Calu3 (cell line): ENCODE data around the genes R3HDM4 and ARHGAP45.

DNA sequence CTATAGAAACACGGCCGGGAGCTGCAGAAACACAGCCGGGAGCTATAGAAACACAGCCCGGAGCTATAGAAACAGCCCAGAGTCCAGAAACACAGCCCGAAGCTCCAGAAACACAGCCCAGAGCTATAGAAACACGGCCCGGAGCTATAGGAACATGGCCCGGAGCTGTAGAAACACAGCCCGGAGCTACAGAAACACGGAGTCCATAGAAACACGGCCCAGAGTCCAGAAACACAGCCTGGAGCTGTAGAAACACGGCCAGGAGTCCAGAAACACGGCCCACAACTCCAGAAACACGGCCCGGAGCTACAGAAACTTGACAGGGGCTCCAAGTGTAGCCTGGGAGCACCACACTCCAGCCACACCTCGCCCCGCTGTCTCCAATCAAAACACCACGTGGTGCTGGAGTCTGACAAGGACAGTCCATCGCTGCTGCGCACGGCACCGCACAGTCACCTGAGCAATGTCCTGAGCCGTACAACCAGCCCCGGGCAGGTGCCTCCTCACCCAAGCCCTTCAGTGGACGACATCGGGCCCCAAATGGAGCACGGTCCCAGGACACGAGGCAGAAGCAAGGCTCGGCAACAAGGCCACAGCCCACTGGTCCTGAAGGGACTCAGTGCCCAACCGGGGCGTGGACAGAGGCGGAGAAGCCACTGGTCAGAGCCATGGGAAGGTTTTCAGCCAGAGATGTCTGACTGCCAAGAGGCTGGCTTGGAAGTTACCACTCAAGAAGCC is 19.5 kb upstream of the PLPP2 start:
- PRO-cap = no peak

GRCh38 chr19:540948-541774 is 2.7 kb upstream of the GZMM start:
- PRO-cap = no peak

- PRO-cap = no peak
Measured at GRCh38 chr19:549337-549686, 5.5 kb downstream of the GZMM start.

GRCh38 chr19:570641-571652 is 1.4 kb upstream of the BSG start:
- PRO-cap = bidirectional peak, plus-strand start at chr19:571314, minus-strand start at chr19:571245

DNA sequence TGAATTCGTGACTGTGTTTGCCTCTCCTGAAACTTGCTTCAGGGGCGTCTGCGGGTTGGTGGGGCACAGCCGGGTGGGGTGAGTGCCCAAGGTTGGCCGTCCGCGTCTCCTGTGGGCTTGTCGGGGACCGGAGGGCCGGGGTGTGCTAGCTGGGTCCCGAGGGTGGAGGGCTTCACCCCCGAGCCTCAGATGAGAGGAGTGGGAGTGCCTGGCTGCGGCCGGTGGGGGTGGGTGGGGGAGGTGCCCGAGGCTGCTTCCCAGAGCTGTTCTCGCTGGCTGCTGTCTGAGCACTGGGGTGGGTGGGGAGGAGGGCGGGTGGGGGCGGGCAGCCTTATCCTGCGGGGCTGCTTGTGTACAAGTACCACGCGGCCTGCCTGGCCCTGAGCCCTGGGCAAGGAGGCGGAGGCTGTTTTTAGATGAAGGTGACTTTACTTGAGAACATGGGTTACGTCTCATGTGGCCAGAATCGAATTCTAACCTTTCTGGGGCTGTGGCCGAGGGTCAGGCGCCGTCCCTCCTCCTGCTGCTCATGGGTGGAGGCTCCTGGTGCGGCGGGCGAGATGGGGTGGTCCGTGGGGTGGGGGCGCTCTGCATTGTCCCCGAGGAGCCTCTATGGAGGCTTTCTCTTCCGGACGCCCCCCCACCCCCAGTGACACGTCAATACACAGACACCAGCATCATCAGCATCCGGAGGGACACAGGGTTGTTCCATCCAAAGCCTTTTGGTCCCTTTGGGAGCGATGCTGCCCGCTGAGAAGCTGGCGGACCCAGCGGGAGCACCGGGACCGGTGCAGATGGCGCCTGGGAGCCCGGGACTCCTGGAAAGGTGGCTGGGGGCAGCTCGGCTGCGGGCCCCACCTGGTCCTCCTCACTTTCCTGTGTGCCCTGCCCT is 3.2 kb downstream of the BSG start:
- PRO-cap = no peak

- PRO-cap = no peak
Measured at GRCh38 chr19:726782-727425, 18.2 kb downstream of the PALM start.

GRCh38 chr19:755005-755599 is 4.2 kb downstream of the MISP start:
- PRO-cap = no peak

- PRO-cap = bidirectional peak, plus-strand start at chr19:798014, minus-strand start at chr19:797768
Measured at GRCh38 chr19:797633-798079, 404 bp downstream of the PTBP1 start.

- PRO-cap = no peak
Measured at GRCh38 chr19:802594-803470, 5.6 kb downstream of the PTBP1 start.

- PRO-cap = no peak
Measured at GRCh38 chr19:805301-806316, 8.4 kb downstream of the PTBP1 start.

- PRO-cap = no peak
Measured at GRCh38 chr19:811816-812499, 9.8 kb downstream of the PLPPR3 start.

GRCh38 chr19:813420-814070 is 8.2 kb downstream of the PLPPR3 start:
- PRO-cap = no peak

DNA sequence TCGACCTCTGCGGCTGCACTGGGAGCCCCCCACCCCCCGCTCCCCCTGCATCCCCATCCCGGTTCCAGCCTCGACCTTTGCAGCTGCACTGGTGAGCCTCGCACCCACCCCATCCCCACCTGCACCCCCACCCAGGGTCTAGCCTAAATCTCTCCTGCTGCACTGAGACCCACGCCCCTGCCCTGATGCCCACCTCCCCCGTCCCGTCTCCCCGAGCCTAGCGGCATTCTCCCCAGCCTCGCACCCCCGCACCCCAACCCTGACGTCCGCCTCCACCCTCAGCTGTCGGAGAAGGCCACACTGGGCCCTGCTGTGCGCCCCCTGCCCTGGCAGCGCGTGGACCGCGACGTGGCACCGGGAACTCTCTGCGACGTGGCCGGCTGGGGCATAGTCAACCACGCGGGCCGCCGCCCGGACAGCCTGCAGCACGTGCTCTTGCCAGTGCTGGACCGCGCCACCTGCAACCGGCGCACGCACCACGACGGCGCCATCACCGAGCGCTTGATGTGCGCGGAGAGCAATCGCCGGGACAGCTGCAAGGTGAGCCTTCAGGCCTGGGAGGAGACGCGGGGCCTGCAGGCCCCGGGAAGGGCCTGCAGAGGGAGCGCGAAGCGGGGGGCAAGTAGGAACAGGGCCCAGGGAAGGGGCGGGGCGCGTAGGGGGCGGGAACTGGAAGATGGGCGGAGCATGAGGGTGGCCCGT is 2.1 kb downstream of the CFD start:
- PRO-cap = no peak

- PRO-cap = no peak
Measured at GRCh38 chr19:872220-872995, 12.9 kb downstream of the CFD start.

GRCh38 chr19:912554-913424 is at the start of gene R3HDM4:
R3HDM4 (minus strand) TSS chr19:913219.
- PRO-cap = bidirectional peak, plus-strand start at chr19:913282, minus-strand start at chr19:913199

DNA sequence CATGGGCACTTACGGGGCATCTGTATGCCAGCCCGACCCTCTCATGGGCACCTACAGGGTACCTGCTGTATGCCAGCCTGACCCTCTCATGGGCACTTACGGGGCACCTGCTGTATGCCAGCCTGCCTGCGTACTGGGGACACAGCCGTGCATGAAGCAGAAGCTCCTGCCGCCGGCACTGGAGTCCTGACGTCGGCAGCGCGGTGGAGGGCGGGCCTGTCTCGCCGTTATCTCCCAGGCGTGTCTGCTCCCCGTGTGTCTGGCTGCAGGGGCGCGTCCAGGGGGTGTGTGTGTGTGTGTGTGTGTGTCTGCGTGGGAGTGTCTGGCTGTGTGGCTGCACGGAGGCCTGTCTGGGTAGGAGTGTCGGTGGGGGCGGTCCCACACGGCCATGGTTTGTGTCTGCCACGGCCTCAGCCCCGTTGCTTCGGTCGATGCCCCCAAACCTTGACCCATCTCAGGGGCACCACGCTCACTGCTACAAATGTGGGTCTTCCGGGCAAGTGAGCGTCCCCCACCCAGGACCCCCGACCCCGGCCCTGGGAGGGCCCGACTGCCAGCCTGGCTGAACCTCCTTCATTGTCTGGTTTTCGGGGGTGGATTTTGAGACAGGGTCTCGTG is 18.3 kb downstream of the ARID3A start:
- PRO-cap = no peak

GRCh38 chr19:974893-975818 is 9.0 kb upstream of the WDR18 start:
- PRO-cap = no peak

GRCh38 chr19:1047715-1048018 is 7.8 kb downstream of the ABCA7 start:
- PRO-cap = no peak

DNA sequence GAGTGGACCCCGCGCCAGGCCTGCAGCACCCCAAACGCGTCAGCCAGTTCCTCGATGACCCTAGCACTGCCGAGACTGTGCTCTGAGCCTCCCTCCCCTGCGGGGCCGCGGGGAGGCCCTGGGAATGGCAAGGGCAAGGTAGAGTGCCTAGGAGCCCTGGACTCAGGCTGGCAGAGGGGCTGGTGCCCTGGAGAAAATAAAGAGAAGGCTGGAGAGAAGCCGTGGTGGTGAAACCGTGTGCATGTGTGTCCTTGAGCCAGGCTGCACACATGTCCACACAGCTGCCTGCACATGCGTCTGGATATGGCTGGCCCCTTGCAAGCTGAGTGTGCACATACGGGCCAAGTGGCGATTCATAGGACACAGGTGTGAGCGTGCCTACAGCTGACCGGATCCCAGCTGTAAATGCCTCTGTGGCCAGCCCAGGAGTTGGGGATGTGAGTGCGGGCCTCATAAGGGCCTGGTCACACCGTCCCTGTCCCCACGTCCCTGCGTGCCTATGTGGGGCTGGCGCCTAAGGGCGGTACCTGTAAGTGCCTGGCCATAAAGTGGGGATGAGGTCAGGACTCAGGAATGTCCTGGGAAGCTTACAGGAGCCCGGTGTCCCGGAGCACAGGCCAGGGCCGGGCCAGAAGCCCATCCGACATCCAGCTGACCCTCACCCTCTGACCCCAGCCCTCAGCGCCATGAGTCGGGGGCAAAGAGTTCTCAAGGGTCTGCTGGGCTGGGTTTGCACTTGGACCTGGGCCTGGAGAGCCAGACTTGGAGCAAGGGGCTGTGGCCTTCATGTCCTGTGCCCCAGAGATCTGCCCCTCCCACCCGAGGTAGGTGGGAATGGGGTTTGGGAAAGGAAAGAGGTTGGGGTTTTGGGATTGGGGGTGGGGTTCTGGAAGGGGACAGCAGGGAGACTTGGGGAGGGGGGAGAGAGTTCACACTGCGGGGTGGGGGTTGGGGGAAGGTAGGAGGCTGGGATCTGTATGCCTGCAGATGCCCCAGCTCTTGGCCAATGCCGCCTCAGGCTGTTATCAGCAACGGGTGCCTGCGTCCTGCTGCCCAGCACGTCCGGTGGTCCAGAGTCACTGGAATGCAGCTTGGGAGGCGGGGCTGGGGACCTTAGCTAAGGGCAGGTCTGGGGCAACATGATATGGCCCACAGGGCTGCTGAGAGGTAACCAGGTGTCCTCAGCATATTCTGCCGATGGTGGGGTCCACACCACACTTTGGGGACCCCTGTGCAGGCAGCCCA is 1.2 kb upstream of the ARHGAP45 start:
- PRO-cap = no peak

DNA sequence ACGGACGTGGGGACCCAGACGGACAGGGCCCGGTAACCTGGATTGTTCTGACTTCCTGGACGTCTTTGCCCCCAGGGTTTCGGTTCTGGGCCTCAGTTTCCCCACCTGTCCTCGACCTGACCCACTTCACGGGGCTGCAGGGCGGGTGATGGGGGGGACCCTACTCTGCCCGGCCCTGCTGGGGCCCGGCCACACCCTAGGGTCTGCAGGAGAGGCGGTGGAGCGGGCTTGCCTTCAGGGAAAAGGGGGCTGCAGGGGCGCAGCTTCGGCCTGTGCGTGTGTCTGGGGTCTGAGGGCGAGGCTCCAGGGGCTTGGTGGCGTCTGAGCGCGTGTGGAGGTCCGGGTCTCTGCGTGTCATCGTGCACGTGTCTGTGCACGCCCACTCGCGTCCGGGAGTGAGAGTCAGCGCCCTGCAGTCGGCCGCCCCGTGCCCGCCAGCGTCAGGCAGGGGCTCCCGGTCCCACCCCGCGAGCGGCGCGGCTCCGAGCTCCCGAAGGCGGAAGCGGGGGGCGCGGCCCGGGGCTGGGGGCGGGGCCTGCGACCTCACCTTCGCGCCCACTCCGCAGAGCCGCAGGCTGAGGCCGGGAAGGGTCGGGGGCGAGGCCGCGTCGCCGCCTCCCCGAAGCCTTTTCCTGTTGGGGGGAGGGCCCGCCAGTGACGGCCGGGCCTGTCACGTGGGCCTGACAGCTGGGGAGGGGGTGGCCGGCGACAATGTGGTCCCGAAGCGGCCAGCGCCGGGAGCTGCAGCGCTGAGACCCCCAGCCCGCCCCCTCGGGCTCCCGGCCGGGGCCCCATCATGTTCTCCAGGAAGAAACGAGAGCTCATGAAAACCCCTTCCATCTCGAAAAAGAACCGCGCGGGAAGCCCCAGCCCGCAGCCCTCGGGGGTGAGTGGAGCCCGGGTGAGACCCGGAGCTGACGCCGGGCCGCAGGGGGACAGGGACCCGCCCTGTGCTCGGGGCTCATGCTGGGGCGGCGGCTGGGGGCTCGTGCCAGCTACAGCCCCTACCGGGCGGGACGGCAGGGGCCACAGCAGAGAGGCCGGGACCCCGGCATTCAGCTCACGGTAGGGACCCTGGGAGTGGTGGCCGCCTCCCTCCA is at the start of gene ARHGAP45:
TSS of gene ARHGAP45 (plus strand) at position 558 of the 1,100 bp plus-strand sequence.
- PRO-cap = bidirectional peak, plus-strand start at position 573 of the sequence, minus-strand start at position 489 of the sequence